Measurements from ENCODE around the gene RPS27A.

- PRO-cap = no peak
These were observed 38.2 kb upstream of the GPR75 start for GRCh38 chr2:53897715-53898562.

DNA sequence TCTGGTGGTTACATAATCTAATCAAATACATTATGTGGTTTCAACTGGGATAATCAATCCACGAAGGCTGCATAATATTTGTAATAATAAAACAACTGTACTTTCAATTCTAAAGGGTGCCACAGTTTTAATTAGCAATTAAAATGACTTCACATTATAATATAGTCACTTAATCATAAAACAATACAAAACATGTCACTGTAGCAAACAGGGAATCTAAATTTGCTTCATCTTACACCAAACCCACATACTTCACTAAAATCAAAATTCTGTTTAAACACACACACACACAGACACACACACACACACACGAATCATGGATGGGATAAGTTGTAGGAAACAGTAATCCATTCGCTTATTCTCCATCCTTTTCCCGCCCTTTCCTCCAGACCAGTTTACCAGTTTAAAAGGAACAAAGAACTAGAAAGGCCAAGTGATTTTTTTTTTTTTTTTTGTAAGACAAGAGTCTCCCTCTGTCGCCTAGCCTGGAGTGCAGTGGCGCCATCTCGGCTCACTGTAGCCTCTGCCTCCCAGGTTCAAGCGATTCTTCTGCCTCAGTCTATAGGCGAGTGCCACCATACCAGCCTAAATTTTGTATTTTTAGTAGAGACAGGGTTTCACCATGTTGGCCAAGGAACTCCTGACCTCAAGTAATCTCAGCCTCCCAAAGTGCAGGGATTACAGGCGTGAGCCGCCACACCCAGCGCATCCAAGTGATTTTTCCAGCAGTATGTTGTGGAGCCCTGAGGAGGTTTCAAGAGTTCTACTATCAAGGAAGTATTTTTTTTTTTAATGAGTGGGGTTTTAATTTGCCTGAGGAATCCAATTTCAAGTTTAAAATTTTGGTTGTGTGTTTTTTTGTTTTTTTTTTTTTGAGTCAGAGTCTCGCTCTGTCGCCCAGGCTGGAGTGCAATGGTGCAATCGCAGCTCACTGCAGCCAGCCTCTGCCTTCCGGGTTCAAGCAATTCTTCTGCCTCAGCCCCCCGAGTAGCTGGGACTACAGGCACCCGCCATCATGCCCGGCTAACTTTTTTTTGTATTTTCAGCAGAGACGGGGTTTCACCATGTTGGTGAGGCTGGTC is 5.6 kb downstream of the PSME4 start:
- PRO-cap = no peak

DNA sequence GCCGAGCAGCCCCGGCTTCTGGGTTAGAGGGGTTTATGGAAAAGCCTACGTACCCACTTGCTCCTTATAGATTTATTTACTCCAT is 269 bp downstream of the ACYP2 start:
- PRO-cap = no peak

DNA sequence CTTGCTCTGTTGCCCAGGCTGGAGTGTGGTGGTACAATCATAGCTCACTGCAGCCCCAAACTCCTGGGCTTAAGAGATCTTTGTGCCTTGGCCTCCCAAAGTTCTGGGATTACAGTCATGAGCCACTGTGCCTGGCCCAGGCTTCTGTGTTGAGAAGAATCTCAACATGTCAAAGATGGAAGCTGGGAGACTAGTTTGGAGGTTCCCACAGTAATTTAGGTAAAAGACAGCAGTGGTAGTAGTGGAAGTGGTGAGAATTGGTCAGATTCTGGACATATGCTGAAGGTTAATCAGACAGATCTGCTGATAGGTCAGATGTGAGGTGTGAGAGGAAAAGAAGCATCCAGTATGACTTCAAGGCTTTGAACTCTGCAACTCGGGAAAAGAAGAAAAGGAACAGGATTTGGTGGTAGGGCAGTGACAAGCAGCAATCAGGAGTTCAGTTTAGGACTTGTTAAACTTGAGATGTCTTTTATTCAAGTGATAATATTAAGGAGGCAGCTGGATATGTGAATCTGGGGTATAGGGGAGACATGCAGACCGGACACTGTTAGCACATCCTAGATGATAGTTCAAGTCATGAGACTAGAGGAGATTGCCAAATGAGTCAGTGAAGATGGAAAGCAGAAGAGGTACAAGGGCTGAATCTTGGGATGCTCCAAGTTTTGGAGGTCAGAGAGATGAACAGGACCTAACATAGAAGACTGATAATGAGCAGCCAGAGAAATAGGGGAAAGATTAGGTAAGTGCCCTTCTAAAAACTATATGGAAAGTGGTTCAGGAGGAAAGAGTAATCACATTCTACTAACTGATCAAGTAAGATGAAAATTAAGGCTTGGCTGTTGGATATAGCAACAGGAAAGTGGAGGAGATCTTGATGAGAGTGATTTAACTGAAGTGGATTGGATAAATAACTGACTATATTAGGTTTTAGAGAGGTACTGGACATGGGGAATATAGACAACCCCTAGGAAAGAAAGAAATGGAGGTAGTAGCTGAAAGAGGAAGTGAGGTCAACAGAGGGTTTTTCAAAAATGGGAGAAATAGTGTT is 69.3 kb downstream of the ACYP2 start:
- PRO-cap = no peak

GRCh38 chr2:54106910-54107174 is 135.9 kb downstream of the ACYP2 start:
- PRO-cap = no peak

DNA sequence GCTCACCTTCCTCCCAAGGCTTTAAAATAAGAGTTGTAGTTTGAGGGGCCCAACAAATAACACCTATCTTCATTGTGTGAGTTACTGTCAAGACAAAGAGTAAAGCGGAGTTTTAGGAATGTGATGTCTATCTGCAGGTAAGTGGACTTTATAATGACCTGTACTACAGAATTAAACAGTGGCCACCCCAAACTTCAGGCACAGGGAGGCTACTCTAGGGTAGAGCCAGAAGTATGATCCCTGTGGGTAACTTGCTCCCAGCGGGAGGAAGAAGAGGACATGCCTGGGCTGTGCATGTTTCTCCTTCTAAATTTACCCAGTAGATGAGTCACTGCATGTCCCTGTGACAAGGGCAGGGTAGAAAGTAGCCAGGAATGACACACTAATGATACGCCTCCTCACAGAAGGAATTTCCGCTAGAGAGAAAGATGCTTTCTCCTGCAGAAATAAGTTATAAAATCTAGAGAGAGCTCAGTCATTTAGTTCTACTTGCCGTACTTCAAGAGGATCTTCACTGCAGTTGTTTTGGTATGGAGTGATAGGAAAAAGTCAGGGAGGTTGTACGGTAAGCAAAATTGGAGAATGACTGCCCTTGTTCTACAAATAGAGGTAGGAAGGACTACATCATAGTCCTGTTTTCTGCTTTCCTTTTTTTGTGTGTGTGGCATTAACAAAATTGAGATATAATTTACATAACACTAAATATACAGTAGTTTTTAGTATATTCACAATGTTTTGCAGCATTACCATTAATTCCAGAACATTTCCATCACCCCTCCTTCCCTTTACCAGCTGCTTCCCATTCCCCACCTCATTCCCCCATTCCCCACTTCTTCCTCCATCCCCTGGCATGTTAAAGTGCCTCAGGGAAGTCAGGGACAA is 133.0 kb downstream of the TSPYL6 start:
- PRO-cap = no peak

DNA sequence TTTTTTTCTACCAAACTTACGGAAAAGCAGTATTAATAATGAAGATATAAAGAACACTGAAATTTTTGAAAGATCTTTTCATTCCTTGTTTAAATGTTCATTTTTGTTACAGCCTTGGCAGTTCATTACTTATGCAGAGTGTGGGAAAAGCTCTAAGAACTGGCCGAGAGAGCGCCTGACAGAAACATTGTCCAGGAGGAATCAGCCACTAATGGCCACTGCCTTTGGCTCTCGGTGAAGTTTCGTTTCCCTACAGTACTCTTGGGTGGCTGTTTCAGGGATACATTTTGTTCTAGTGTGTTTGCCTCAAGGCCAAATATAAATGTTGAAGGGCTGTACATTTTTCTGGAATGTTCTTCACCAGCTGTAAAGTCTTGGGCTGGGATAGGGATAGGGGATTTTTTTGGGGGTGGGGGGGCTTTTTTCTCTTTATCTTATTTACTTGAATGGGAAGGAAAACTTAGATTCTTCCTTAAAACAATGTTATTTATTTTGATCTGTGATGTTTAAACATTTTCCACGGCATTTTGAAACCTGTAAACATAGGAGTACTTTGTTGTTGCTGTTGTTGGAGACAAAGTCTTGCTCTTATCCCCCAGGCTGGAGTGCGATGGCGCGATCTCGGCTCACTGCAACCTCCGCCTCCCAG is 10.8 kb downstream of the SPTBN1 start:
- PRO-cap = no peak

DNA sequence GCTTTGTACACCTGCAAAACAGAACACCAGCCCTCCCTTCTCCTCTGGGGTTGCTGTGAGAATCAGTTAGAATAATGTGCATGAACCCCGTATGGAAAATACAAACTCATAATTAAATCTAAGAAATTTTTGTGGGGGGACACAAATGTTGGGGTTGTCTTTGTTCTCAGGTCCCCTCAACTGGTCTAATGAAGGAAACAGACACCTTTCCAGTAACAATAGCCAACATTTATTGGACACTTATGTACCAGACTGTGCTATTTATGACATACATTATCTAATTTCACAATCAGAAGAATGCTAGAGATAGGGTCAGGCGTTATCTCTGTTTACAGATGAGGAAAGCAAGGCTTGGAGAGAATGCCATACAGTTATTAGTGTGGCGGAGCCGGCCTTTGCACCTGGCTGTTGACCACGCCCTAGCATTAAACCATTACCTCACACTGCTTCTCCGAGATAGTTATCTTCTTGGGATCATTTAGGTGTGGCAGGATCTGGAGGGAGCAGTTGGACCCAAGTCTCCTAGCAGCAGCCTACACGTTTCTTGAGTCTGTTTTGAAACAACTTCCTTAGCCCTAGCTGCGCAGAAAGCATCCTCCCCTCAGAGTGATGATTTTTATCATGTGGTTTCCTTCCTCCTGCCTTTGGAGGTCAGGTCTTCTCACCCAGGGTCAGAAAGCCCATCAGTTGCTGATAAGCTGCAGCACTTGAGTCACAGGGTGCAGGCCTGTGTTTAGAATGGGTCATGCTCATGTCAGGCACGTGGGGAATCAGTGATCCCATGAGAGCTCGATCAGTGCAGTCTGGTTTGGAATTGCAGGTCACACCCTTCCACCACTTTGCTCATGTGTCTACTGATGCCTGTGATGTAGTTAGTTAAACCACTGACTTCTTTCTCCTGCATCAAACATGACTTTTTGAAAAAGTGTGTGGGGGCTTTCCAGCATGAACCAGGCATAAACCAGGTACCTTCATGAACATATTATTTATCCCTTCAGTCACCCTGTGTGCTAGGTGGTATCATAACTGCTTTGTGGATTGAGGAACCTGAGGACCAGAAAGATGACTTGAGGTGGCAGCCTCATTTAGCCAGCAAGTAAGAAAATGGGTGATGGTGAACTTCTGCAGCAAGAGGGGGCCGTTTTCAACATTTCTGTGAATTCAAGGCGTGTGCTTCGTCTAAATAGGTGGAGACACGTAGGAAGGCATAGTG is 118.2 kb downstream of the SPTBN1 start:
- PRO-cap = no peak

GRCh38 chr2:54618246-54618569 is 105.3 kb upstream of the EML6 start:
- PRO-cap = no peak

DNA sequence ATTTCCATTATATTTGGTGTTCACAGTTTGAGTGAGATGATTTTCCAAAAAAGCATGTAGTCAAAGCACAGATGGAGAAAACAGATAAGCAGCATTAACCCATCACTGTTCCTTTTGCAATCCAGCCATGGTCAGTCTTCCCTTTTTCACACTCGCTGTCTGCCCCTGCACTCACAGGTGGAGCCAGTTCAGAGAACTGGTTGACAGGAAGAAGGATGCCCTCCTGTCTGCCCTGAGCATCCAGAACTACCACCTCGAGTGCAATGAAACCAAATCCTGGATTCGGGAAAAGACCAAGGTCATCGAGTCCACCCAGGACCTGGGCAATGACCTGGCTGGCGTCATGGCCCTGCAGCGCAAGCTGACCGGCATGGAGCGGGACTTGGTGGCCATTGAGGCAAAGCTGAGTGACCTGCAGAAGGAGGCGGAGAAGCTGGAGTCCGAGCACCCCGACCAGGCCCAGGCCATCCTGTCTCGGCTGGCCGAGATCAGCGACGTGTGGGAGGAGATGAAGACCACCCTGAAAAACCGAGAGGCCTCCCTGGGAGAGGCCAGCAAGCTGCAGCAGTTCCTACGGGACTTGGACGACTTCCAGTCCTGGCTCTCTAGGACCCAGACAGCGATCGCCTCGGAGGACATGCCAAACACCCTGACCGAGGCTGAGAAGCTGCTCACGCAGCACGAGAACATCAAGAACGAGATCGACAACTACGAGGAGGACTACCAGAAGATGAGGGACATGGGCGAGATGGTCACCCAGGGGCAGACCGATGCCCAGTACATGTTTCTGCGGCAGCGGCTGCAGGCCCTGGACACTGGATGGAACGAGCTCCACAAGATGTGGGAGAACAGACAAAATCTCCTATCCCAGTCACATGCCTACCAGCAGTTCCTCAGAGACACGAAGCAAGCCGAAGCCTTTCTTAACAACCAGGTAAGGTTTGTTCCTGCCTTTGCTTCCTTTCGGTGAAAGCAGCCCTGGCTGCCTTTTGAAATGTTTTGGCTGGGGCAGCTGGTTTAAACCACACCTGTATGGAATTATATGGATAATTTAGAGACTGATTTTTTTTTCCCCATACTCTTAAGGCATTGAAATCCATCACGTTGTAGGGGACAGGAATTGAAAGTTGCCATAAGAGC is 92.4 kb upstream of the EML6 start:
- PRO-cap = no peak

- PRO-cap = no peak
These were observed 14.1 kb upstream of the EML6 start for GRCh38 chr2:54709032-54710123.

DNA sequence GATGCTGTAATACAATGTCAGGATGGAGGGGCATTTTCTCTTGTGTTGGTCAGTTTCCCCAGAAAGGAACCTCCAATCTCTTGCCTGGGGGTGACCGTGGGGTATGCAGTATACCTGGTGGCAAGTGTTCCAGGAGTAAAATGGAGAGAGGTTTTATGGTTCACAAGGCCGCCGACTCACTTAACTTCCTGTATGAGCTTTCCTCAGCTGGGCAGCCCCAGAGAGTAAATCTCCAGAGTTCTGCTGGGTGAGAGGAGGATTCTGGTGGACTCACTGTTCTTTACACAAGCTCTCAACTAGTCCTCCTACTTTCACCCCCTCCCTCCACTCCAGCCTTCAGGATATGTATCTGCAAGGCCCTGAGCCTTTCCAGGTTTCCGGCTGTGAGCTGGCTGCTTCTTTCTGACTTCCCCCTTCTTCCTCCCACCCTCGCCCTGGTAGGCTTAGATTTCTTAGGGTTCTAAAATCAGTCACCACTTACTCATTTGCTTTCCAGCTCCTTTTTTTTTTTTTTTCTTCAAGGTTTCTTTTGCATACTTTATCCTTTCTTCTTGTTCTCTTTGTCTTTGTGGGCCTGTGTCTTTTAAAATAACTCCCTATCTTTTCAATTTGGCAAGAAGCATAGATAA is 34.0 kb downstream of the EML6 start:
- PRO-cap = no peak

- PRO-cap = no peak
These were observed 84.3 kb downstream of the RTN4 start for GRCh38 chr2:54965803-54966586.

DNA sequence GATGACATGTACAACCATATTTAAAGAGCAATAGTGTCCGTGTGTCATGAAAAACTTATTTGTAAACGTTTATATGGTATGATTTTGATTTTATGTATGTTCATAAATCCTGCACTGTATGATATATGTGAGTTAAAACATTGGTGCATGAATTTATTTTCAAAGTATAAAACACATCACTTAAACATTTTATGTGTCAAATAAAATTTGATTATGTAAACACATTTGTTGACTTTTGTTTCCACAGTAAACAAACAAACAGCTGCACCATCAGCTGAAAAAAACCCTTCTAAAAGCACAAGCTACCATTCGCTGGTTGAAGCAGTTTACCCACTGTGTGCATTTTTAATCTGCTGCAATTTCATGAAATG is 78.5 kb downstream of the RTN4 start:
- PRO-cap = no peak

- PRO-cap = unidirectional peak, plus-strand start at chr2:55120837
These were observed 70.4 kb upstream of the RTN4 start for GRCh38 chr2:55120455-55121291.

DNA sequence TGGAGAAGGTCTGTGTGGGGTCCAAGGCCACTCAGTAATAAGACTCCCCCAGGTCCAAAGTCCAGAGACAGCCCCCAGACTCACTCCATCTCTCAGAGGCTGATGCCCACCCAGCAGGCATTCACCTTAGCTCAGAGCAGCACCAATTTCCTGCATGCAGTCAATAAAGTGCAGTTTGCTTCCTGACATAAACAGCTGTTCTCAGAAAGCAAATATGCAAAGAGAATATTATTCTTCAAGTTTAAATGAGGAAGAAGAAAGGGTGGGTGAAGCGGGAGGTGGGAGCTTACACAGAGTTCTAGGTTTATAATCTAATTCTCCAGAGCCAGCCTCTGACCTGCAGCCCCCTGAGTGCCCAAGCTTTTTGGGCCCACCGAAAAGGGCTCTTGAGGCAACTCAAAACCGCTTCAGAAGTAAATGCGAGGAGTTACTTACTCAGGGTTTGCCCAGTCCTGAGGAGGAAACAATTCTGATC is 84.2 kb upstream of the RTN4 start:
- PRO-cap = no peak

DNA sequence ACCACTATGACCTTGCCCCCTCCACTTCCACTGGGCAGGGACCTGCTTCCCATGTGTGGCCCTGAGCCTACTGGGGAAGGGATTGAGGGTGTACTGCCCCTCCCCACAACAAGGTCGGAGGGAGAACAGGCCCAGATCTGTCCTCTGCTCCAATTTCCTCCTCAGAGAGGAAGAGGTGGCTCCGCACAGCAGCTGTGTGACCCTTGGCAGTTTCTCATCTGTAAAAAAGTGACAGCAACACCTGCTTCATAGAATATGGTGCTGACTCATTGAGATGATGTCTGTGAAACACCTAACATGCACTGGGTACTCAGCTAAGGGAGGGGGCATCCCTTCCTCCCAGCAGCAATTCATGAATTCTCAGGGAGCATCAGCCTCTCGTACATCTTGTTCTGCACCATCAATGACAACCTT is 72.8 kb downstream of the CLHC1 start:
- PRO-cap = no peak

DNA sequence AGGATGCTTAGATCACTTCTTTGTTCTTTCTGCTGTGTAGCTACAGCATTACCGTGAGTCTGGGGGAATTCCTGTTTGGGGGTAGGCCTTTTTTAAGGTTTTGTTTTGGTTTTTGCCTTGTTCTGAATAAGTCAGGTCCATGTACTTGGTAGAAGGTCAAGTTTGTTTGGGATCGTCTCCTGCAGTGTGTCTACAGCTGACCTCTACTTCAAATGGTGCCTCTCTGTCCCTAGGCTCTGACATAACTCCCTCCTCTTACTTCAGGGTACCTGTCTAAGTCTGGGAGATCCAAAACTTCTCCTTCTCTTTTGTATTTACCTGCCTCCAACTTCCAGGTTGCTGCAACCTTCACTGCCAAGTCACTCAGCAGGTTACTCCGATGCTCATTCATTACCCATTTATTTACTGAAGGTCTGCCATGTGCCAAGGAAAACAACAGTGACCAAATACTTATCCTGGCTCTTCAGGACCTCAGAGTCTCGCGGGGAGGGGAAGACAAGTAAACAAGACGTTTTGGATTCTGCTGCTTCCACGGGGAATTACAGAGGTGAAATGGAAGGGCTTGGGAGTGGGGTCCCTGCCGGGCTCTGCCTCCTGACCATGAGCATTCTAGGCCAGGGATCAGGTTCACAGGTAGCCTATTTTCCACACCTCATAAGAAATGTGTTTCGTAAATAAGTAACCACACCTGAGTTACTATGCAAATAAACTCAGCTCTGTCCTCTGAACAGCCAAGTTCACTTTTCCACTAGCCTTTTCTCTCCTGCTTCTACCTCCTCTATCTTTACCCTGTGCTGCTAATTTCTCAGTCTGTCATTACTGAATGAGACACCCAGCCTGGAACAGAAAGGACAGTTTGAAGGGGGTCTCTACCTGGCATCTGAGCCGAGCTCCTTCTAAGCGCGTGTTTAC is 68.2 kb downstream of the CLHC1 start:
- PRO-cap = no peak

- PRO-cap = bidirectional peak, plus-strand start at chr2:55232702, minus-strand start at chr2:55232588
These were observed at the start of gene RPS27A for GRCh38 chr2:55232485-55232942. Gene RPS27A, plus strand, starts transcription at chr2:55232688.

- PRO-cap = no peak
These were observed 657 bp downstream of the RPS27A start for GRCh38 chr2:55232943-55233747.